ENCODE measurements around a stretch of chr2.

GRCh38 chr2:118857472-118857741, 10.0 kb upstream of the EN1 start:
- RRBS: 4% methylated on average over 19 of the region's 19 CpGs

DNA sequence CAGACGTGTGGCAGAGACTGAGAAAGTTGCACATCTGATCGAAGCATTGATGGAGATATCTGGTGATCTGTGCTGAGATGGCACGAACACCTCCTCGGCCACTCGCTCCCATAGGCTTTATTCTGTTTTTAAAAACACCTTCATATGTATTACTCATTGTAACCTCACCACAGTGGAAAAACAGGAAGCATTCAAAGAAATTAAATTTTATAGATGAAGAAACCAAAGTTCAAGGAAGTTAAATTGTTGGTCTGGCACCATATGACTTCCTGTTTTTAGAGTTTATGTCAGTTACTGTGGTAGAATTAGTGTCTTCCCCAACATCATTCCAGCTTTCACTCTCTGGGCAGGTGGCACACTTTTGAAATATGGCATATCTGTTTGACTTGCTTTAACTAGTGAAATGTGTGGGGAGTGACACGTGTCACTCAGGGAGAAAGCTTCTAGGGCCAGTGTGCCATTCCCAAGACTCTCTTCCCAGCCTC, 39.2 kb upstream of the MARCO start:
- RRBS: no CpG with 5 or more reads among the region's 6 CpGs

- RRBS: no CpG with 5 or more reads among the region's 9 CpGs
Observed at GRCh38 chr2:118974072-118974632, 32.2 kb downstream of the MARCO start.

DNA sequence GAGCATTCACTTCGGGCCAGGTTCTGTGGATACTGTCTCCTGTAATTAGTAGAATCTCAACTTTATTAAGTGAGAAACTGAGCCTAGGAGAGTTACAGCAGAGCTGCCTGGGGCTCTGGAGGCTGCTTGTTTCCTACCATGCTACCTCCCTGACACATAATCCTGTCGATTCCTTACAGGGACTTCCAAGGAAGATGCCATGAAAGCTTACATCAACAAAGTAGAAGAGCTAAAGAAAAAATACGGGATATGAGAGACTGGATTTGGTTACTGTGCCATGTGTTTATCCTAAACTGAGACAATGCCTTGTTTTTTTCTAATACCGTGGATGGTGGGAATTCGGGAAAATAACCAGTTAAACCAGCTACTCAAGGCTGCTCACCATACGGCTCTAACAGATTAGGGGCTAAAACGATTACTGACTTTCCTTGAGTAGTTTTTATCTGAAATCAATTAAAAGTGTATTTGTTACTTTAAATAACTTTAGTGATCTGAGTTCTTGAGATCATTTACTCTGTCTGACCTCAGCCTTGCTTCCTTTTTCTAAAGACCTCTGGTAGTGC, 5.4 kb downstream of the DBI start:
- RRBS: no CpG with 5 or more reads among the region's 7 CpGs

DNA sequence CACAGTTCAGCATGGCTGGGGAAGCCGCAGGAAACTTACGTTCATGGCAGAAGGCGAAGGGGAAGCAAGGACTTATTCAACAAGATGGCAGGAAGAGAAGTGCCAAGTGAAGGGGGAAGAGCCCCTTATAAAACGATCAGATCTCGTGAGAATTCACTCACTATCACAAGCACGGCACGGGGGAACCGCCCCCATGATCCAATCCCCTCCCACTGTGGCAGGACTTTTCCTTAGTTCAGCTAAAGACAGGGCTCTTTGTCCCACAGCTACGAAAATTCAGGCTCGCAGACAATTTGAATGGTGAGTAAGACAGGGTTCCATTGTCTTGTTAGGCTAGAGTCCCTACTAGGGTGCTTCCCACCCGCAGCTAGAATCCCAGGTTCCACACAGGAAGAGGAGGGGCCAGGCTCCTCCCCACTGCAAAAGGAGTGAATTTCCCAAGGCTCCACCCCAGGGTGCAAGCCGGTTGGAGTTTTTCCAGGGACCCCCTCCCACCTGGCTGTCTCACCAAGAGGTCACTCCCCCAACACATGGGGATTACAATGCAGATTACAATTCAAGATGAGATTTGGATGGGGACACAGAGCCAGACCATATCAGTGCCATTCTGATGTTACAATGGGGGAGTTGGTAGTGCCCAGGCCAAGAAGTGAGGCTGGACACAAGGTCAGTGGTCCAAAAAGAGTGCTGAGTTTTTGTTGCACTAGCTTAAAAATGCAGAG, 20.3 kb downstream of the TMEM177 start:
- RRBS: no CpG with 5 or more reads among the region's 12 CpGs

- RRBS: no CpG with 5 or more reads among the region's 8 CpGs
Observed at GRCh38 chr2:119853831-119854293, 94.1 kb downstream of the PTPN4 start.

DNA sequence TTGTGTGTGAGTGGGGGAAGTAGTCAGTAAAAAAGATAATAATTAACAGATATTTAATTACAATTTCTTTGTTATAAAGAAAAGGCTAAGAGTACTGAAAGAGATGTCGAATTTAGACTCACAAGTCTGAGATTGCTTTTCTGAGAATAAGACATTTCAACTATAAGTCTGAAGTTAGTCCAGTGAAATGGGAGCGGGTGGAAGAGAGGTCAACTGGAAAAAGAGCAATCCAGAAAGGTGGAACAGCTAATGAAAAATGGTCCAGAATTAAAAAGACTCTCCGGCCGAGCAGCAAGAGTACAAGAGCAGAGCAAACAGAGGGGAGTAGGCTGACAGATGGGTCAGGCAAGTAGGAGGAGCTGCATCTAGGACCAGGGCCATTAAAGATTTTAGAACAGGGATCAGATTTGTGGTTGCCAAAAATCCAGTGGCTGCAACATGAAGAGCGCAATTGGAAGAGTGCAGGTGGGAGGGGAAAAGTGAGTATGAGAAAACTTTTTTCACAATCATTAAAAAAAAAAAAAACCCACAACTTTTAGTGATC, 1.7 kb downstream of the EPB41L5 start:
- RRBS: no CpG with 5 or more reads among the region's 5 CpGs

DNA sequence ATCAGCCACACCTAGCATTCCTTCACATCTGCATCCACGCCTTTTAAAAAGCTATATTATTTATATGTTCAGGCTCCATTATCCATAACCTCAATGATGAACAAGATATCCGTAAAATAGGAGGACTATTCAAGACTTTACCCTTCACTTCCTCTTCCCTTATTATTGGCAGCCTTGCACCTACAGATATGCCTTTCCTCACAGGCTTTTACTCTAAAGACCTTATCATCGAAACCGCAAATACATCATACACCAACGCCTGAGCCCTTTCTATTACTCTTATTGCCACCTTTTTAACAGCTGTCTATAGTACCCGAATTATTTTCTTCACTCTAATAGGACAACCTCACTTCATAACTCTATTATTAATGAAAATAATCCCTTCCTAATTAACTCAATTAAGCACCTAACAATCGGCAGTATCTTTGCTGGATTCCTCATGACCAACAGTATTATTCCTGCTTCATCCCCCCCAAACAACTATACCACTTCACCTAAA, 6.5 kb downstream of the TMEM185B start:
- RRBS: no CpG with 5 or more reads among the region's 7 CpGs

GRCh38 chr2:120233050-120233415, 9.8 kb upstream of the TMEM185B start:
- RRBS: no CpG with 5 or more reads among the region's 7 CpGs

- RRBS: no CpG with 5 or more reads among the region's 20 CpGs
Observed at GRCh38 chr2:120540038-120540956, 194.4 kb downstream of the INHBB start.

DNA sequence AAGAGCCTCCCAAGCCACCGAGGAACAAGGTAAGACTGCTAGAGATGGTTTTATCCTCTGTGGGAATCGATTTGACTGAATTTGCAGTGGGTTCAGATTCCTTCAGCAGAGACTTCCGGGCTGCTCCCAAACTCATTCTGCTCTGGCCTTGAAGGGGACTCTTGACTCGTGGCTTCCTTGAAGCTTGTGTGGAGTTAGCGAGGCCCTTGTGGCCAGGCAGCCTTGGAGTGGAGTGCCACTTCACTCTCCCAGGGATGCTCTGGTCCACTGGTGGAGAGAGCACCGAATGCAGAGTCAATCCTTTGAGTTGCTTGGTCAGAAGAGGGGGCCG, 3.0 kb downstream of the GLI2 start:
- RRBS: no CpG with 5 or more reads among the region's 7 CpGs

- RRBS: no CpG with 5 or more reads among the region's 15 CpGs
Observed at GRCh38 chr2:120740782-120741238, 5.1 kb downstream of the GLI2 start.

GRCh38 chr2:120820149-120820751, 84.6 kb downstream of the GLI2 start:
- RRBS: 8% methylated on average over 2 of the region's 17 CpGs

- RRBS: no CpG with 5 or more reads among the region's 2 CpGs
Observed at GRCh38 chr2:120857507-120857772, 121.8 kb downstream of the GLI2 start.

- RRBS: no CpG with 5 or more reads among the region's 7 CpGs
Observed at GRCh38 chr2:120863542-120864042, 127.9 kb downstream of the GLI2 start.

DNA sequence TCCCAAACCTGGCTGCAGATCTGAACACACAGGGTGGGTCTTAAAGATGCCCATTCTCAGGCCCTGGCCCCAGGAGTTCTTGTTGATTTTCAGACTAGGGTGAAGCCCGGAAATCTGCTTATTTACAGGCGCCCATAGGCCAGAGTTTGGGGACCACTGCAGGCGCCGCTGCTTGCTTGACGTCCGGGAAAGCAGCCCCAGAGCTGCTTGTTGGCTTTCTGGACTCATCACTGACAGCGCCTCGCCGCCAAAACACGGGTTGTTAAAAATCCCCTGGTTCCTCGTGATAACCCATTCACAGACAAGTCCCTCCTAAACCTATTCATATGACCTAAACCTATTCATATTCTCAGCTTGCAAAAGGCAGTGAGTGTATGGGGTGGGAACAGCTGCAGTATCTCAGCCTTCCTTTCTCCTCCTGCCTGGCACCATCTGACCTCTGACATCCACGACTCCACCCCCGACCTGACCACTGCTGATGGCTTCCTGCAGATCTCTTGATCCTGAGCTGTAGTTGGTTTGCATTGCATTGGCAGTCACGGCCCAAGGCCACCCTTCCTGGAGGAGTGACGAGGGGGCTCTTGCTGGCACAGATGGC, 198.4 kb downstream of the GLI2 start:
- RRBS: 92% methylated on average over 6 of the region's 15 CpGs

DNA sequence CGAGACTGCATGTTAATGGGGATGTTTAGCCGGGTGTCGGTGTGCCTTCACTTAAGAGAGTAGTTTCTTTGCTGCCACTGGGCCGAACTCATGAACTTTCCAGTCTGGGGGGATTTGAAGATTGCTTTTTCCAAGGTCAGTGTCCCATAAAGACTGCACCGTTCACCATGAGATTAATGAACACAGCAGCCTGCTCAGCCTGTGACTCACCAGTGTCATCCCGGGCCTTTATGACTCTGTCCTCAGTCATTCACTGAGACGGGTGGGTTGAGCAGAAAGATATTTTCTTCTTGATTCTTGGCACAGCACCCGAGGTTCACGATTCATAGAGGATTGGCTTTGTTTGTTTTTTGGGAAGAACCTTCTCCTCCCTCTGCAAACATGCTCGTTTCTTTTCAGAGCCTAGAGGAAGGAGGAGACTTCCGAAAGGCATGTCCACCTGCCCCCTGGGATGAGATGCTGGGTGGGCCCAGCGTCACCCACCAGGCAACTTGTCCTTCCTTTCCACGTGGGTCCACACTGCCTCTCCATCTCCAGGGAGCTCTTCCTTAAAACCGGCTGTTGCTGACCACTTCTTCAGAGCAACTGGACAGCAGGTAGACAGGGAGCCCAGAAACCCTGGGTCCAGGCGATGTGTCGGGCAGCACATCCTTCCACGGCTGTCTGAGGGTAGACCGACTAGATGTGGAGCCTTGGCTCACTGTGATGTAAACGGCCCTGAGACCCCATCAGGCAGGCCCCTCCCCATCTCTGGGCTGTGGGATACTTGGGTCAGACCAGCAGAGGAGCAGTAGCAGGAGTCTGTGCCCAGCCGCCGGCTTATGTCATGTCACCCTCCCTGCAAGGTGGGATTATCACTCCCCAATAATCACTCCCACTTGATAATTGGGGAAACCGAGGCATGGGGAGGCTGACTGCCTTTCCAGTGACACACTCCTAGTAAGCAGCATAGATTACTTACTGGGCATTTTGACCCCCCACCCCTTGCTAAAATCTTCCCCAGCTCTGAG, 199.4 kb downstream of the GLI2 start:
- RRBS: 65% methylated on average over 2 of the region's 22 CpGs

- RRBS: no CpG with 5 or more reads among the region's 5 CpGs
Observed at GRCh38 chr2:121273166-121273672, 11.8 kb downstream of the TFCP2L1 start.

DNA sequence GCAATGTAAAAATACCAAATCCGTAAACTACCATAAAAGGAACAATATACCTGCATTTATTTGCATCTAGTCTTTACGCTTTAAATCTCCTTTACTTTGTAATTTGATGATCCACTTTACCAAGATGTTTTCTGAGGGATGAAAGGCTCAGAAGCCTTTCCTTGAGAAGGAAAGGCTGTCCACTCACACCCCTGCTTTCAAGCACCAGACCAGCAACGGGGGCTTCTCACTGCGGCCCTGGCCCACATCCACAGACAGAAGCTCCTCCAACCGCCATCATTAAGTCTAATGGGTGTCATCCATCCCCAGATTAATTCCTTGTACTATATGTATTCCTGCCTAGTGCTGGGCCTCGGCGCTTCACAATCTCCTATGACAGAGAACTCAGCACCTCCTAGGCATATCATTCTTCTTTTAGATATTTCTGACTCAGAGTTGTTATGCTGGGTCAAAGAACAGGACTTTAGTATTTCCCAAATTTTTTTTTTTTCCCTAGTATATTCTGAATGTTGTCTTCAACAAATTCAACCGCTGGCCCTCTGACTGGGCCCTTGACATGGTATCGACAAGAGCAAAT, 83.1 kb upstream of the TFCP2L1 start:
- RRBS: no CpG with 5 or more reads among the region's 9 CpGs

GRCh38 chr2:121504848-121505448, 144.3 kb downstream of the CLASP1 start:
- RRBS: no CpG with 5 or more reads among the region's 5 CpGs